ENCODE measurements around the genes RAP1B and MYRFL.

- PRO-cap, result bidirectional peak, plus-strand start at chr12:68610987, minus-strand start at chr12:68610697
Measured at GRCh38 chr12:68610308-68611077, at the start of gene RAP1B. TSS of gene RAP1B (plus strand) at chr12:68610899.

DNA sequence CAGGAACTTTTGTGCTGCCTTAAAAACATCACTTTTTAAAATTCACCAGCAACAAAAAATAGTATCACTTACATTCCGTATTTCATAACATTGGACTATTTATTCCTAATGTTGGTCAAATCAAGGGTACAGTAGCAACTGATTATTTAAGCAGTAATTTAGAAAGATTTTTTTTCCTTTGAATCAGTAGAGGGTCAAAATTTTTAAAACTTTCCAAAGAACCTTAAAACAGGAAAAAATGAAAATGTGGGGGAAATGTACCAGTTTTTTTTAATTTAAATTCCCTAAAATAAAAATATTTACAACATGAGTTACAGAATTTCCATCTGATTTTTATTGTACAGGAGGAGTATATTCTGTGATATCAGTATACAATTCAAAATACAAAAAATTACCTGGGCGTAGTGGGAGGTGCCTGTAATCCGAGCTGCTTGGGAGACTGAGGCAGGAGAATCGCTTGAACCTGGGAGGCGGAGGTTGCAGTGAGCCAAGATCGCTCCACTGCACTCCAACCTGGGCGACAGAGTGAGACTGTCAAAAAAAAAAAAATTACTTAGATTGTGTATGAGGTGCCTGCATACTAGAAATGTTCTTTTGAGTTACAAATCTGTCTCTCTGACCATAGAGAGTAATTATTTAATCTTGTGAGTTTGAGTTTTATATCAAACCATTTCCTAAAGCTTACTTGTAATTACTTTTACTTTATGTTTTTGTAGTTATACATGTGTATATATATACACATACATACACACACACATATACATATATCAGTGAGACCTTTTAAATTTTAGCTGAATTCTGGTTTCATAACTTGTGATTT lies 4.6 kb downstream of the RAP1B start:
- PRO-cap, result no peak

DNA sequence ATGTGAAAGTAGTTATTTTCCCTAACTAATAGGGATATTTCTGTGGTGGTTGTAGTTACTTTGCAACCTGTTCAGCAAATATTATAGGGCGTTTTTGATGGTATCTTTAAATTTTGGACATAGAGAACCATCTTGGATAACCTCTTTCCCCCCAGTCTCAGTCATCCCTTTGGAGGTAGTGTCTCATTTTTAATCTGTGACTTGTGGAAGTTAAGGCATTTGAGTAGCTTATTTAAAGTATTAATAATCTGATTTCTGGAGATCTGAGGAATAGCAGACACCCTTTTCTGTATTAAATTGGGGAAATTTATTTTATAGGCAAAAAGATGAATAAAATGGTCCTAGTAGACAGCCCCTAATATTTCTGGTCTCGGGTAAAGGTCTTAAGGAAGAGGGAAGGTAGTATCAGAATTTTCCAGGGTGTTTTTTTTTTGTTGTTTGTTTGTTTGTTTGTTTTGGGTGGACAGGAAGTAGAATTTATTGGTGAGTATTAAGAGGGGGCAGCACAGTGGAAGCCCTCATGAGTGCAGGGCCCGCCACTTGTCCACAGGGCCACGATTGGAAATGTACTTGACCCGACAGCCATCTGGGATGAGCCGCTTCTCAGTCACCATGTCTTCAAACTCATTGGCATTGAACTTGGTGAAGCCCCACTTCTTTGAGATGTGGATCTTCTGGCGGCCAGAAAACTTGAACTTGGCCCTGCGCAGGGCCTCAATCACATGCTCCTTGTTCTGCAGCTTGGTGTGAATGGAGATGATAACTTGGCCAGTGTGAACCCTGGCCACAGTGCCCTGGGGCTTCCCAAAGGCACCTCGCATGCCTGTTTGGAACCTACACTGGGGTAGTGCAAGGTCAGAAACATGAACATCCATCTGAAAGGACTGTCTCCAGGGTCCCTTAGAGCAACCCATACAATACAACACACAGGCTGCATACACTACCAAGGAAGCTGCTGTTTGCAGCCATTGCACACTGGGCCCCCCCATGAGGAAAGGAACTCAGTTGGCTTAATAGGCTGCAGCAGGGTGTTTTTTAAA lies 16.0 kb downstream of the RAP1B start:
- PRO-cap, result no peak

GRCh38 chr12:68627562-68628447 lies 17.1 kb downstream of the RAP1B start:
- PRO-cap, result no peak

DNA sequence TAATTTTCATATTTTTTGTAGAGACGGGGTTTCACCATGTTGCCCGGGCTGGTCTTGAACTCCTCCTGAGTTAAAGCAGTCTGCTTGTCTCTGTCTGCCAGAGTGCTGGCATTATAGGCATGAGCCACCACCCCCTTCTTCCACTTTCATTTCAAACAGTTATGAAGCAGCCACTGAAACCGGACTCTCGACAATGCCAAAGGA lies 30.4 kb downstream of the RAP1B start:
- PRO-cap, result no peak

DNA sequence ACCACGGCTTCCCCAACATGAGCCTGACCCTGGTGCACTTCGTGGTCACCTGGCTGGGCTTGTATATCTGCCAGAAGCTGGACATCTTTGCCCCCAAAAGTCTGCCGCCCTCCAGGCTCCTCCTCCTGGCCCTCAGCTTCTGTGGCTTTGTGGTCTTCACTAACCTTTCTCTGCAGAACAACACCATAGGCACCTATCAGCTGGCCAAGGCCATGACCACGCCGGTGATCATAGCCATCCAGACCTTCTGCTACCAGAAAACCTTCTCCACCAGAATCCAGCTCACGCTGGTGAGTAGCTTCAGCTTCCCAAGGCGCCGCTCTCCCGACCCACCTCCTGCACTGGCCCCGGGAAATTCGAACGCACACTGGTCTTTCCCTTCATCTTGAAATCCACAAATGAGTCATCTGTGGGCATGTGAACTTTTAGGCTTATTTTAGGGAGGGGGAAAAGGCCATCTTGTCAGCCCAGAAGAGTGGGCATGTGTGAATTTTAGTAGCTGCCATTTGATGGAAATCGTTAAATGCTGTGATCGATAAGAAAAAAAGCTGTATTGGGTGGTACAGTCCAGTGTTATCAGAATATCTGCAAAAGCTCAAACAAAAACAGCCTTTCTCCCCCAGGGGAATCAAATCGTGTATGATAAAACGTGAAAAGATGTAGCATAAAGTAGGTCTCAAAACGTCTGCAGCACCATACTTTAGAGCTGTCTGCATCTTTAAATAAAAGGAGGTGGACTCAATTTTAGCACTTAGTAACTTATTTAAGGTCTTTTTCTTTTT lies 705 bp downstream of the SLC35E3 start:
- PRO-cap, result unidirectional peak, minus-strand start at position 343 of the sequence

GRCh38 chr12:68816723-68817203 lies 8.8 kb downstream of the MDM2 start:
- PRO-cap, result no peak

DNA sequence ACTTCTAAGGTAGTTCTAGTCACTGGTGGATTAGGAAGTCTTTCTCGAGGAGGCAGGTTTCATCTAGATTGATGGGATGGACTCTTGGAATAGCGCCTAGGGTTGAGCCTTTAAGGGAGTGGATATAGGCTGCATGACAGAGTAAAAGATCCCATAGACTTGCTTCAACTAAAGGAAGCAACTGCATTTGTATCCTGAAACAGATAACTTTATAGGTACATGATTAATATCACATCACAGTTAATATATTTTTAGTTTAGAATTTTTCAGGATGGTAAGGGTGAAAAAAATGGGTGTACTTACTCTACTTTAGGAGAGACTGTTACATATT lies 30.6 kb downstream of the MDM2 start:
- PRO-cap, result no peak

DNA sequence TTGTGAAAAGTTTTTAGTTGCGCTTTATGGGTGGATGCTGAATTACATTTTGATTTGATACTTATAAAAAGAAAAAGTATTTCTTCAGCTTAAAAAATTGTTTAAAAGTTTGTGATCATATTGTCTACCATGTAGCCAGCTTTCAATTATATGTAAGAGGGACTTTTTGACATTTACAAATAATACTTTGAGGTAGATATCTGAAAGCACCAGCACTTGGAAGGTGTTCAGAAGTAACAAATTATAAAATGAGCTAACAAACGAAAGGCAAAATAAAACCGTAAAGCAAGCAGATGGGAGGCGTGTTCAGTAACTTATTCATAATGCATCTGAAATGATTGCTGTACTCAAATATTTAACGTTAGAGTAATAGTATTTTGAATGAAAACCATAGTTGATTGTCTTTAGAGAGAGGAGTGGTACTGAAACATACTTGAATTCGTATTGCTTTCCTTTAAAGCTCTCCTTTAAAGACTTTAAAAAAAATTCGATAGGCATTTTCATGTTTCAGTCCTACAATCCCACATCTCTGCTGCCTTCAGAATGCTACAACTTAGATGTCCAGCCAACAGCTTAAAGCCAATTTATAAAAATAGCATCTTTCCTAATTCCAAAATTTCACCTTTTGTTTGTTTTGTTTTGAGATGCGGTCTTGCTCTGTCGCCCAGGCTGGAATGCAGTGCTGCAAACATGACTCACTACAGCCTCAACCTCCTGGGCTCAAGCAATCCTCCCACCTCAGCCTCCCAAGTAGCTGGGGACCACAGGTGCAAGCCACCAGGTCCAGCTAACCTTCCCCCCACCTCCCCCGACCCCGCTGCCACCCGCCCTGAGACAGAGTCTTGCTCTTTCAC lies 37.4 kb downstream of the MDM2 start:
- PRO-cap, result no peak

GRCh38 chr12:68918876-68919541 lies 14.0 kb downstream of the CPM start:
- PRO-cap, result no peak

DNA sequence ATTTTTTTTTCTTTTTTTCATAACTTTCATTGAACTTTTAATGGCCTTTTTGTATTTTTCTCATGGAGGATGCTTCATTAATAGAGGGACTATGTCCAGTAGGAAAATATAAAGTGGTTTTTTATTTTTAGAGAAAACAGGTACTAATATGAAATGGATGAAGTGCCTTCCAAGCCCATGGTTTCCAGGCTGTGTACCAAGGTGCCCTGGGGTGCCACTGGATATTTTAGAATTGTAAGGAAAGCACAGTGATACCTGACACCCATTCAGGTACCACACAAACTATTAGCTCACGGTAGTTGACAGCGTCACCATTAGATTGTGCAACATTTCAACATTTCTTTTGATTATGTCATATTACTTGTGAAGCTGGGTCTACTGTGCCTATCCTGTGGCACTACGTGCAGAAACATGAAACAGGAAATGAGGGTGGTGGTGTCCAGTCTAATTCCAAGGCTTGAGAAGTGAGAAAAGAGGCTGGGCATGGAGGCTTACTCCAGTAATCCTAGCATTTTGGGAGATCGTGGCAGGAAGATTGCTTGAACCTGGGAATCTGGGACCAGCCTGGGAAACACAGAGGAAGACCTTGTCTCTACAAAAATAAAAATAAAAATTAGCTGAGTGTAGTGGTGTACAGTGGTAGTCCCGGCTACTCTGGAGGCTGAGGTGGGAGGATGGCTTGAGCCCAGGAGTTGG lies 75.5 kb upstream of the CPM start:
- PRO-cap, result no peak

- PRO-cap, result no peak
Measured at GRCh38 chr12:69068372-69068999, 135.5 kb upstream of the CPM start.

DNA sequence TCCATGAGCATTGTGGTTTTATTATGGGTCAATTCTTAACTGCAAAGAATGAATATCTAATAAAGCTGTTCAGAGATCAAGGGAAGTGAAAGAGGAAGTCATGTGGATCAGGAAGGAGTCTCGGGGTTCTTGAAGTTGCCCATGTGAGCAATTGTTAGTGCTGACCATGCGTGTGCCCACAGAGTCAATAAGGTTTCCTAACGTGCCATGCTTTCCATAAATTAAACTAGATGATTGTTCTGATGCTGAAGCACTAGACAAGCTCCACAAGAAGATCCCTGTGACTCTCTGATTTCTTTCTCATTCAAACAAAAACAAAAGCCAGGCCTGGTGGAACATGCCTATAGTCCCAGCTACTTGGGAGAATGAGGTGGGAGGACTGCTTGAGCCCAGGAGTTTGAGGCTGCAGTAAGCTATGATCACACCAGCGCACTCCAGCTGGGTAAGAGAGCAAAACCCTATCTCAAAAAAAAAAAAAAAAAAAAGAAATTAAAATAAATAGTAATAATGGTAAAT lies 136.4 kb upstream of the CPSF6 start:
- PRO-cap, result no peak

GRCh38 chr12:69239717-69240652 lies 616 bp downstream of the CPSF6 start:
- PRO-cap, result bidirectional peak, plus-strand start at chr12:69239991, minus-strand start at chr12:69239990; bidirectional peak, plus-strand start at chr12:69240102, minus-strand start at chr12:69240070; unidirectional peak, minus-strand start at chr12:69240251; unidirectional peak, minus-strand start at chr12:69240340

DNA sequence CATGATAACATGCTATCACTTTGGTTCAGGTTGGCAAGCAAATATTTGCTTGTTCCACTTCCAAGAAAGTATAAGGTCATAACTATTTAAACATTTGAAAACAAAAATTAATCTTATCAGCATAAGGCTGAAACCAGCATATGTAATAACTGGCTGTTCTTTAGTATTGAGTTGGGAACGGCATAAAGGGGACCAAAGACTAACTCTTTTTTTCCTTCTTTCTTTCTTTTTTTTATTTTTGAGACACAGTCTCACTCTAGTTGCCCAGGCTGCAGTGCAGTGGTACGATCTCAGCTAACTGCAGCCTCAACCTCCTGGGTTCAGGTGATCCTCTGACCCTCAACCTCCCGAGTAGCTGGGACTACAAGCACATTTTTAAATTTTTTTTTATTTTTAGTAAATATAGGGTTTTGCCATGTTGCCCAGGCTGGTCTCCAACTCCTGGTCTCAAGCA lies 2.3 kb upstream of the LYZ start:
- PRO-cap, result no peak

GRCh38 chr12:69440028-69440366 lies 30.2 kb upstream of the FRS2 start:
- PRO-cap, result no peak

DNA sequence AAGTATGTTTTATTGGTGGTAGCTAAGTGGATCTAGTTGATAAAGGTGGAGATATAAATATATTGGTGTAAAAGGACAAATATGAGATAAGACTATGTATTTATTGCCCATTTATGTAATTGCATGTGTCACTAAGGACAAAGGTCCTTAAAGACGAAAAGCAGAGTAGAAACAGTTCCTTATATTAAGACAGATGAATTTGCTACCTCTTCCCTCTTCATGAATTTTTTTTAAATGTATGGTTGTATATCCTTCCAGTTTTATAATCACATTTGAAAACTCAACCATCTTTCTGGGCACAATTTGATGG lies at the start of gene MYRFL:
TSS of gene MYRFL (plus strand) at position 163 of the 310 bp plus-strand sequence.
- PRO-cap, result no peak

DNA sequence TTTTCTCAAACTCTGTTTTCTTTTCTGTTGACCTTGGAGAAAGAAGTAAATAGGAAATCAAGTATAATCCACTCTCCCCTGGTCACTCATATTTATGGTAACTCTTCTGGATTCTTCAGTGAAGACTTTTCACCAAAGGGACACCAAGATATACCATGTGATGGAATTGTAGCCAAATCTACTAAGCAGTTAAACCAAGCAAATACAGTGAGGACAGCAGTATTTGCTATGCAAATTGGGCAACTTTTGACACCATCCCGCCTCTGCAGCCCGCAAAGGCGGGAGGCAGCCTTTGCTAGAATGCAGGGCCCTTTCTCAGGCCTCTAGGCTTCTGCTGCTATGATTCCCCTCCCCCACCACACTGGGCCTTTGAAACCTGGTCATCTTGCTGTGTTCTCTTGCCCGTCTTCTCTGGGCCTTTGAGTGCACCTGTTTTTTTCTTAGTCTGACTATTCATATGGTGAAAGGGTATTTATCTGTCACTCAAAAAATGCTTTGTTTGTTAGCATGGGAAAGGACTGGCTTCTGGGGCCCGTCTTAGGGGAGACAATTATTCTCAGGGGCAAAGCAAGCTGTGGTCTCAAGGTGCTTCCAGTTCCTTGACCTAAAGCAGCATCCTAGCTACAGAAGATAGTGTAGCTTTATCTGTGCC lies 108.0 kb downstream of the MYRFL start:
- PRO-cap, result no peak

GRCh38 chr12:70364999-70365894 lies 843 bp upstream of the KCNMB4 start:
- PRO-cap, result no peak

GRCh38 chr12:70549286-70549605 lies 88.0 kb downstream of the PTPRB start:
- PRO-cap, result unidirectional peak, minus-strand start at chr12:70549412

All from sternocleidomastoid (tissue), 1 donor.